Uterus (tissue), 7 donors: ENCODE measurements around a stretch of chr20.

DNA sequence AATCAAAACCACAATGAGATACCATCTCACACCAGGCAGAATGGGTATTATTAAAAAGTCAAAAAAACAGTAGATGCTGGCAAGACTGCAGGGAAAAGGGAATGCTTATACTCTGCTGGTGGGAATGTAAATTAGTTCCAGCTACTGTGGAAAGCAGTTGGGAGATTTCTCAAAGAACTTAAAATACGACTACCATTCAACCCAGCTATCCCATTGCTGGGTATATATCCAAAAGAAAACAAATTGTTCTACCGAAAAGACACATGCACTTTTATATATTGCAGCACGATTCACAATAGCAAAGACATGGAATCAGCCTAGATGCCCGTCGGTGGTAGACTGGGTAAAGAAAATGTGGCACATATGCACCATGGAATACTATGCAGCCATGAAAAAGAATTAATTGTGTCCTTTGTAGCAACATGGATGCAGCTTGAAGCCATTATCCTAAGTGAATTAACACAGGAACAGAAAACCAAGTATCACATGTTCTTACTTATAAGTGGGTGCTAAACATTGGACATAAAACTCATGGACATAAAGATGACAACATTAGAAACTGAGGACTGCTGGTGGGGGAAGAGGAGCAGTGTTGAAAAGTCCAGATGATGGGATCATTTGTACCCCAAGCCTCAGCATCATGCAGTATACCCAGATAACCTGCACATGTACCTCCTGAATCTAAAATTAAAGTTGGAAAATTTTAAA, 32.4 kb downstream of the RALGAPB start:
- PRO-cap, 4 experiments = no peak in any of the 4 experiments
- RAMPAGE, long total RNA, 2 experiments = no peak in any of the 2 experiments
- RRBS = no CpG with 5 or more reads among the region's 5 CpGs

DNA sequence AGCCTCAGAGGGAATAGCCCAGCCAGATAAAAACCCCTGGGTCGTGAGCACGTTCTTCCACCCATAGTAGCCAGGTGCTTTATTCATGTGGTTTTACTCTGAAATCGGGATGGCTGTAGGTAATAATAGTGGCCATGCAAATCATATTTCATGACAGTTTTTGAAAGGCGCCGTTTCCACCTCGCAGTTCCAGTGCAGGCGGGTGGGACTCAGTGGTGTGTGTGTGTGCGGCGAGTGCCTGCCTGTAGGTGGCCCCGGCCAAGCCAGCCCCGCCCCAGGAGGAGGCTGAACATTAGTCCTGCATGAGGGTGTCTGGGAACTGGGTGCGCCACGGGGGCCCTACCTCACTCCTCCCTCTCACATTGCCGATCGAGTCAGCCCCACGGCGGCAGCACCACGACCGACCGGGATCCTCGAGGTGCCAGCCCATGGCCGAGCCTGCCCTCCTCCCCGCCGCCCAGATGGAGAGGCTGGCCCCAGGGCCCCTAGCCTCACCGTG, 20.6 kb downstream of the ADIG start:
- PRO-cap, 4 experiments = peak in 1 of 4 experiments; most common plus-strand start position 303 of the sequence (in 1)
- RAMPAGE, long total RNA, 2 experiments = no peak in any of the 2 experiments
- RRBS = no CpG with 5 or more reads among the region's 25 CpGs

- PRO-cap, 4 experiments = no peak in any of the 4 experiments
- RAMPAGE, long total RNA, 2 experiments = no peak in any of the 2 experiments
- RRBS = no CpG with 5 or more reads among the region's 5 CpGs
Measured at GRCh38 chr20:38789485-38789952, 16.0 kb upstream of the PPP1R16B start.

DNA sequence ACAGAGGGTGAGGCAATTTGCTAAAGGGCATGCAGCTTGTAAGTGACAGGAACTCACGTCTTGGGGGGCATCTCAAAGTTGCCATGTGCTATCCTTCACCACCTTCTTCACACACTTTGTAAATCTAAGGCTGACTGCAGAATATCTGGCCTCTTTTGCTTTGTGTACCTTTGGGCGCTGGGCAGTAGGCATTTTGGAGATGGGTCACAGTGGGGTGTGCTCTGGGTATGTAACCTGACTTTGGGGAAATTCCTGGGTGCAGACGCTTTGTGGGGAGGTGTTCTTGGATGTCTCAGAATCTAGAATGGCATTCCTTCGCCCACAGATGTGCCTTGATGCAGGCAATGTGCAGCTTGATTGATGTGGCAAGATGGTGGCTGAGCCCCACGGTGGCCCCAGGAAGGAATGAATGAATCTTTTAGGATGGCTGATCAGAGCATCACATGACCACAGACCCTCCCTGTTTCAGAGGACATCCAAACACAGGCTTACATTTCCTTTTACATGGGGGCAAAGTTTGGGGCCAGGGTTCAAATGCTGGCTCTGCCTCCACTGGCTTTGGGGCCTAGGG, 5.4 kb downstream of the PPP1R16B start:
- PRO-cap, 4 experiments = no peak in any of the 4 experiments
- RAMPAGE, long total RNA, 2 experiments = no peak in any of the 2 experiments
- RRBS = no CpG with 5 or more reads among the region's 5 CpGs

GRCh38 chr20:38812137-38812533, 6.6 kb downstream of the PPP1R16B start:
- PRO-cap, 4 experiments = no peak in any of the 4 experiments
- RAMPAGE, long total RNA, 2 experiments = no peak in any of the 2 experiments
- RRBS = no CpG with 5 or more reads among the region's 5 CpGs

GRCh38 chr20:38835516-38836032, 30.1 kb downstream of the PPP1R16B start:
- PRO-cap, 4 experiments = no peak in any of the 4 experiments
- RAMPAGE, long total RNA, 2 experiments = no peak in any of the 2 experiments
- RRBS = no CpG with 5 or more reads among the region's 19 CpGs

DNA sequence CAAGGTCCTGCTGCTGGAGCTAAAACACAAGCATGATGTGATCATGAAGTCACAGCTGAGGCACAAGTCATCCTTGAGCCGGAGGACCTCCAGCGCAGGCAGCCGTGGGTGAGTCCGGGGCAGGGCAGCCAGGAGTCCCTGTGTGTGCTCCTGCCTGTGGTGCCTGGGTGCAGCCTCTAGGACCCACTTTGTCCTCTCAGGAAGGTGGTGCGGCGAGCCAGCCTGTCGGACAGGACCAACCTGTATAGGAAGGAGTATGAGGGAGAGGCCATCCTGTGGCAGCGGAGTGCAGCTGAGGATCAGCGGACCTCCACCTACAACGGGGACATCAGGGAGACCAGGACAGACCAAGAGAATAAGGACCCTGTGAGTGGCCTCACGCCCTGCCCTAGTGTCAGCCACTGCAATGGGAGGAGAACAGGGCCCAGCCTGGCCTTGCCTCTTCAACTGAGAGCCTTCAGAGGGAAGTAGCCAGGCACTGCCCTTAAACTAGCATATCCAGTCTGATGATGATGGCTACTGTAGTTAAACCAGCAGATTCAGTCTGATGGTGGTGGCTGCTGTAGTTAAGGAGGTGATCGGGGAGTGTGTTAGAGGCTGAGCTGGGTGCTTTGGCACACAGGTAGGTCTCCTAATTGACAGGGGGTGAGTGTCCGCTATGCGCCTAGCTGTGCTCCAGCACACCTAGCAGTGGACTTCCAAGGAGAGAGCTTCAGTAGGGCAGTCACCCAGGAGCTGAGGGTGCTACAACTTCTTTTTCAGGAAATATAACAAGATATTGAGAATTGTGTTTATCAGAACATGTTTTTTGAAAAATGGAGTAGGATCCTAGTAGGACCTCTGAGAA, 18.2 kb upstream of the FAM83D start:
- PRO-cap, 4 experiments = no peak in any of the 4 experiments
- RAMPAGE, long total RNA, 2 experiments = start-site peak on the plus strand in 1 of 2 experiments, centred at position 175 of the sequence, 15 reads per replicate
- RRBS = no CpG with 5 or more reads among the region's 14 CpGs

- PRO-cap, 4 experiments = no peak in any of the 4 experiments
- RAMPAGE, long total RNA, 2 experiments = no peak in any of the 2 experiments
- RRBS = no CpG with 5 or more reads among the region's 22 CpGs
Measured at GRCh38 chr20:38917849-38918547, 8.2 kb upstream of the FAM83D start.

GRCh38 chr20:38932328-38933114, 6.3 kb downstream of the FAM83D start:
- PRO-cap, 4 experiments = no peak in any of the 4 experiments
- RAMPAGE, long total RNA, 2 experiments = no peak in any of the 2 experiments
- RRBS = no CpG with 5 or more reads among the region's 10 CpGs

GRCh38 chr20:38951693-38952211, 10.4 kb upstream of the DHX35 start:
- PRO-cap, 4 experiments = no peak in any of the 4 experiments
- RAMPAGE, long total RNA, 2 experiments = no peak in any of the 2 experiments
- RRBS = no CpG with 5 or more reads among the region's 12 CpGs

DNA sequence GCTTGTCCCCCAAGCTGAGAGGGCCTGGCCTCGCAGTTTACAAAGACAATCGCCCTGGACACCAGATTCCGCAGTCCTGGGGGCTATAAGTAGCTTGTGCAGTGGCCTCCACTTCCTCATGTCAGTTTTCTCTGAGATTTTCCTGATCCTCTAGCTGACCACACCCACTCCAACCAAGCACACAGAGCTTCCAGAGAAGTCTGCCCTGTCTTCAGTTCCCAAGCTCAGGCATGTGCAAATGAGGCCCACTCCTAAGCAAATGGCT, 245.3 kb downstream of the MAFB start:
- PRO-cap, 4 experiments = no peak in any of the 4 experiments
- RAMPAGE, long total RNA, 2 experiments = no peak in any of the 2 experiments
- RRBS = no CpG with 5 or more reads among the region's 3 CpGs

DNA sequence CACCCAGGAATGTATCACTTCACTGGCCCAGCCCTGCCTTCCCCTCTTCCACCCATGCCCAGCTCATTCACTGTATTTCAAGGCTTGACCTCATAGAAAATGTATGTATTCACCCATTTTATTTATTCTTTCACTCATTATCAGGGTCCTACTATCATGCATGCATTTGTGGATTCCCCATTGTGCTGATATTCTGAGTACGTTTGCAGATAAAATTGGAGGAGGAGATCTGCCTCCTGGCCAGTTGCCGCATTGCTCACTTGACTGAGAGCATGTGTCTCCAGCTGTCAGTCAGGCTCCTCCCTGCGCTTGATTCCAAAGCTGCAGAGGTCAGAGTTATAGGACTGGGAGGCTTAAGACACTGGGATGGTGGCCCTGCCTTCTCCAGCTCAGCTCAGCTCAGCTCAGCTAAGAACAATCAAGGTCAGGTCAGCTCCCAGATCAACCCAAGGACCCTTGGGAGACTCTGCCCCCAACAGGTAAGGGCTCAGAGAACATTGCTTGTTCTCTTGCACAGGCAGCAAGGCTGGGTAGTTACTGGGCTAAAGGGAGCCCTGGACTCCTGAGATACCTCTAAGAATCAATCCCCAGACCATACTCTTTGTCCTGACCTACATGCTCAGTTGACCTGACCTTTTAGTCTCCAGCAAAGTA, 104.6 kb downstream of the MAFB start:
- PRO-cap, 4 experiments = no peak in any of the 4 experiments
- RAMPAGE, long total RNA, 2 experiments = no peak in any of the 2 experiments
- RRBS = no CpG with 5 or more reads among the region's 3 CpGs

DNA sequence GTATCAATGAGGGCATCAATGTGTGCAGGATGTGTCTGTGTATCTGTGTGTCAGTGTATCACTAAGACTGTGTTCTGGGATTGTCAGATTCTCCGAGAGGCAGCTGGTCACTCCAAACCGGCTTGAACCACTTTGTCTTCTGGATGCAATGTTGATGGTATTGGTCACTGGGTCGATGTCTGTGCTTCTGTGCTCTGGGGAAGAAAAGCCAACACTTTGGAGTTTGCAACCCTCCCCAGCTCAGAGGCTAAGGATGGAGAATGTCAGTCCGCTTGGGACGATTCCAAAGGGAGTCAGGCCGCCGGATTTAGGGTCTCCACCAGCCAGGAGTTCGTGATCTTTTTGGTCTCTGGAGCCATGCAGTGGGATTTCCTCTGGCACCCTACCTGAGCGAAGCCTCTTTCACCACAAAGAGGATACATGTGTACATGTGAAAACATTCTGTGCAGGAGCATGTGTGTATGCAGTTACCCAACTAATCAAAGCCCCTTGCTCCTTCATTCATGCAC, 5.1 kb downstream of the MAFB start:
- PRO-cap, 4 experiments = no peak in any of the 4 experiments
- RAMPAGE, long total RNA, 2 experiments = no peak in any of the 2 experiments
- RRBS = no CpG with 5 or more reads among the region's 9 CpGs

GRCh38 chr20:40686995-40687313, 2.1 kb downstream of the MAFB start:
- PRO-cap, 4 experiments = no peak in any of the 4 experiments
- RAMPAGE, long total RNA, 2 experiments = no peak in any of the 2 experiments
- RRBS = no CpG with 5 or more reads among the region's 12 CpGs

DNA sequence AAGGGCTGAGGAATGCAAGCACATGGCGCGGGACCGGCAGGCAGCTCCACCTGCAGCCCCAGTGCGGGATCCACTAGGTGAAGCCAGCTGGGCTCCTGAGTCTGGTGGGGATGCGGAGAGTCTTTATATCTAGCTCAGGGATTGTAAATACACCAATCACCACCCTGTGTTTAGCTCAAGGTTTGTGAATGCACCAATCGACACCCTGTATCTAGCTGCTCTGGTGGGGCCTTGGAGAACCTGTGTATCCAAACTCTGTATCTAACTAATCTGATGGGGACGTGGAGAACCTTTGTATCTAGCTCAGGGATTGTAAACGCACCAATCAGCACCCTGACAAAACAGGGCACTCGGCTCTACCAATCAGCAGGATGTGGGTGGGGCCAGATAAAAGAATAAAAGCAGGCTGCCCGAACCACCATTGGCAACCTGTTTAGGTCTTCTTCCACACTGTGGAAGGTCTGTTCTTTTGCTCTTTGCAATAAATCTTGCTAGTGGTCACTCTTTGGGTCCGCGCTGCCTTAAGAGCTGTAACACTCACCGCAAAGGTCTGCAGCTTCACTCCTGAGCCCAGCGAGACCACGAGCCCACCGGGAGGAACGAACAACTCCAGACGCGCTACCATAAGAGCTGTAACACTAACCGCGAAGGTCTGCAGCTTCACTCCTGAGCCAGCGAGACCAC, 116.9 kb upstream of the TOP1 start:
- PRO-cap, 4 experiments = no peak in any of the 4 experiments
- RAMPAGE, long total RNA, 2 experiments = no peak in any of the 2 experiments
- RRBS = no CpG with 5 or more reads among the region's 22 CpGs

DNA sequence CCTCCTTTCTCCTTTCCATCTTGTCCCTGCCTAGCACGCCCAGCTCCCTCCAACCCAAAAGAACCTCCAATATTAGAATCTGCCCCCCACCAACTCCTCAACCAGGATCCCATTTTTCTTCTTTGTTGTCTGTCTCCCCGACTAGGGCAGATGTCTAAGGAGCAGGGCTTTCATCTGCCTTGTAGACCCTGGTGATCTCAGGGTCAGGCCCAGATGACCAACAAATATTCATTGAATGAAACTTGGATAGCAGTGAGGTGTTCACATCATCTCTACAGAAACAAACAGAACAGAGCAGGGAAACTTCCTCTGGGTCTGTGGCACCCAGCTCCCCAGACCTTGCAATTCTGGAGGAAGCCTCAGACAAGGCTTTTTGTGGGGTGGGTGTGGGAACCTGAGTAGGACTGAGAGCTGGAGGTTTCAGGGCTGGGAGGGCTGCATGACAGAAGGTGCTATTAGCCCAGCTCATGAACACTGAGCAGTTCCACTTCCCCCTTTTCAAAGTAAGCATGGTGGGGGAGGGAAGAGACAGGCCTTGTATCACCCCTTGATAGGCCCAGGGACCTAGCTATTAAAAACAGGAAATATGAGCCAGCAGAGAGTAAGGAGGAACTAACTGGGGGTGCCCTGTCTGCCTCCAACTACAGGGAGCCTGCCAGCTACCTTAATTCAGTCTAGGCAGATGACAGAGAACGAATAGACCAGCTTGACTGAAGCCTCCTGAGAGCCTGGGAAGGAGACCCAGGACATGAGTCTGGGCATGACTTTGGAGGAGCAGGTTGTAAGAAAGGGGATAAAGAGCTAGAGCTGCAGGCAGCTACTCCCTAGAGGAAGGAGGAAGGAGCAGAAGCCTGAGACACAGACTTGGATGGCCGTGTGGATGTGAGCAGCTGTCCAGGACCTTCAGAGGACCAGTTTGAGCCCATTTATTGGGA, 37.2 kb upstream of the TOP1 start:
- PRO-cap, 4 experiments = peak in 2 of 4 experiments; most common minus-strand start position 476 of the sequence (in 2)
- RAMPAGE, long total RNA, 2 experiments = no peak in any of the 2 experiments
- RRBS = no CpG with 5 or more reads among the region's 4 CpGs

DNA sequence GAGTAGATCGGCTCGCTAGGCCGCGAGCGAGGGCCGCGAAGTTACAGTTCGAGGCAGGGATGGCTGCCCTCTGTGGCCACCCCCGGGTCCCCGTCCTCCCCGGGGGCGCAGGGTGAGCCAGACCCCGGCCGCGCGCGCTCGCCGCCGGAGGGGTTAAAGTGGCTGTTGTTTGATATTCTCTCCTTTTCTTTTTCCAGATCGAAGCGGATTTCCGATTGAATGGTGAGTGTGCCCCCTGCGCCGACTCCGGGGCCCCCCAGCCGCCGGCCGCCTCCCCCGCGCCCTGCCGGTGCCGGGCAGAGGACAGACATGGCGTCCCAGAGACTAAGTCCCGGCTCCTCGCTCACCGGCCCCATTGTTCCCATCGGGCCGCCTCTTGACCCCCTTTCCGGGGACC, 610 bp downstream of the TOP1 start:
- PRO-cap, 4 experiments = peak in 1 of 4 experiments; most common plus-strand start position 299 of the sequence (in 1); most common minus-strand start position 311 of the sequence (in 1)
- RAMPAGE, long total RNA, 2 experiments = no peak in any of the 2 experiments
- RRBS = under 1% methylated on average over 15 of the region's 40 CpGs

- PRO-cap, 4 experiments = no peak in any of the 4 experiments
- RAMPAGE, long total RNA, 2 experiments = no peak in any of the 2 experiments
- RRBS = no CpG with 5 or more reads among the region's 5 CpGs
Measured at GRCh38 chr20:41116093-41116548, 21.2 kb upstream of the PLCG1 start.

GRCh38 chr20:41123156-41123787, 14.1 kb upstream of the PLCG1 start:
- PRO-cap, 4 experiments = no peak in any of the 4 experiments
- RAMPAGE, long total RNA, 2 experiments = no peak in any of the 2 experiments
- RRBS = no CpG with 5 or more reads among the region's 7 CpGs

- PRO-cap, 4 experiments = no peak in any of the 4 experiments
- RAMPAGE, long total RNA, 2 experiments = no peak in any of the 2 experiments
- RRBS = no CpG with 5 or more reads among the region's 8 CpGs
Measured at GRCh38 chr20:41247926-41248641, 69.4 kb downstream of the ZHX3 start.